Colon Carcinoma Metastatic in the Lung (tissue), 2 donors: ENCODE data around the gene MYL3.

- PRO-cap, 2 experiments = no peak in any of the 2 experiments
These were observed 61.4 kb downstream of the SNRK start for GRCh38 chr3:43347500-43348318.

DNA sequence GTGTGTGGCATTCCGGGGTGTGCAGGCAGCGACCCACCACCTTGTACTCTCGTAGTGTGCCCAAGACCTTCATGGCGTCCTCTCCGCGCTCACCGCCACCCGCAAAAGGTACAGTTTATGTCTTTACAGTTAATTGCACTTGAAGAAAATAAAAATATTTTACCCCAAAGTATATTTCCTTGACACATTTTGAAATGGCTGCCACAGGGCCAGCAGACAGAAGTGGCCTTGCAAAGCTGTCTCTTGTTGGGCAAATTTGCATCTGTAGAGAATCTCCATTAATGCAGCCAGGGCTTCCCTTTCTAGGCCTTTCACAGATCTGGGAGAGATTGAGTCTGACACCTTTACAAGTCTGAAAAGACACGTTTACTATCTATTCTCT is 136.0 kb downstream of the ANO10 start:
- PRO-cap, 2 experiments = no peak in any of the 2 experiments

GRCh38 chr3:44339438-44339990 is 948 bp downstream of the TCAIM start:
- PRO-cap, 2 experiments = no peak in any of the 2 experiments

DNA sequence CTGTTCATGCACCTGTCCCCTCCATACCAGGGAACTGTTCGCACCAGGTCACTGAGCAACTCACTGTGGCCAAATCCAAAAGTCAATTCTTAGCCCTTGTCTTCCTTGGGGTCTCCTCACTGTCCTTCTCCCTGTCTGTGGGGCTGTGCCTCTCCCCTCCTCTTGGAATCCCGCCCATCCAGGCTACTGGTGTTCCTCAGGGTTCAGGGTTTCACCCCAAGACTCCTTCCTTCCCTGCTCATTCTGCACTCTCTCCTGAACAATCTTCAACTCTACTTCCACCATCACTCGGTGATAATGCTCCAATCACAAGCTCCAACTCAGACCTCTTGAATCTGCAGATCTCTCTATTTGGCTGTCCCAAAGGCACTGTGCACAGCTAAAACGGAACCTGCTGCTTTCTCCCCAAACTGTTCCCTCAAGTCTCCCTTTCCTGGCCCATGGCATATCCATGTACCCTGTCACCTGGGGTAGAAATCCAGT is 24.2 kb downstream of the ZDHHC3 start:
- PRO-cap, 2 experiments = no peak in any of the 2 experiments

DNA sequence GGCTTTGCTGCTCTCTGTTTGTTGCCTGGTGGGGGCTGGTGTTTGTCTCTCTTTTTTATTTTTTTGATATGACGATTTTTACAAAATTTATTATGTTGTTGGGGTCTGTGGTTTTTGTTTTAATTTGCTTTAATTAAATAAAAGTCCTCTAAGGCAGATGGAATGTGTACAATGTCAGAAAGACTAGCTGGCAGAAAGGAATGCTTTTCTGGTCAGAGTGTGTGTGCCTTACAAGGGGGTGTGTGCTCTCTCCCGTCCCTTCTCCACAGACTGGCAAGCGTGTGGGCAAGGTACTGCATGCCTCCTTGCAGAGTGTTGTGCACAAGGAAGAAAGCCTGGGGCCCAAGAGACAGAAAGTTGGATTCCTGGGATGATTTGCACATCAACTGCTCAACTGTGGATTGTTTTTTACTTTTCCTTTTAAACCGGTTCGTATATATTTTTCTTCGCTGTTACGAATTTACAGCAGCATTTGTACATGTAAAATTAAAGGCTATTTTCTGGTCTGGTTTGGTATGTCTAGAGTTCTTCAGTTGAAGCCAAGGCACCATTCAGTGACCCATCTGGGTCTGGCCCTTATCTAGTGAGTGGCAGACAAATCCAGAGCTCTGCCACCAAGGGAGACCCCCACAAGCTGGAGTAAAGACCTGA is 15.0 kb upstream of the CLEC3B start:
- PRO-cap, 2 experiments = no peak in any of the 2 experiments

GRCh38 chr3:45064704-45065200 is 38.6 kb downstream of the CLEC3B start:
- PRO-cap, 2 experiments = peak in 1 of 2 experiments; most common minus-strand start chr3:45064829 (in 1)

DNA sequence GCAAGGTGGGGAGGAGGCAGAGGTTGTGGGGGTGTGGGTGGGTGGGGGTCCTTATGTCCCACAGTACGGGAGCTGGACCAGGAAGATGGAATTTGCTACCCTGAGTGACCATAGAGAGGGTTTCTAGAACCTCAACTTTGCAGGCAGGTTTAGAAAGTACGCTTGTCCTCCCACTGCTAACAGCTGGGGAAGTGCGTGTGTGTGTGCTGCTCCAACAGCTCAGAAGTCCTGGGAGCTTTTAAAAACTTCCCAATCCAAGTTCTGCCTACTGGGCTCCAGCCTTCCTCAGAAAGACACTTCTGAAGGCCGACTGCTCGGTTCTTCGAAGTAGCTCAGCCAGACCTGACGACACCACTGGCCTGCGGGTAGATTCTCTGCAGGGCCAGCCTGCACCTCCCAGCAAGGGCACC is 15.8 kb downstream of the TMEM158 start:
- PRO-cap, 2 experiments = no peak in any of the 2 experiments

DNA sequence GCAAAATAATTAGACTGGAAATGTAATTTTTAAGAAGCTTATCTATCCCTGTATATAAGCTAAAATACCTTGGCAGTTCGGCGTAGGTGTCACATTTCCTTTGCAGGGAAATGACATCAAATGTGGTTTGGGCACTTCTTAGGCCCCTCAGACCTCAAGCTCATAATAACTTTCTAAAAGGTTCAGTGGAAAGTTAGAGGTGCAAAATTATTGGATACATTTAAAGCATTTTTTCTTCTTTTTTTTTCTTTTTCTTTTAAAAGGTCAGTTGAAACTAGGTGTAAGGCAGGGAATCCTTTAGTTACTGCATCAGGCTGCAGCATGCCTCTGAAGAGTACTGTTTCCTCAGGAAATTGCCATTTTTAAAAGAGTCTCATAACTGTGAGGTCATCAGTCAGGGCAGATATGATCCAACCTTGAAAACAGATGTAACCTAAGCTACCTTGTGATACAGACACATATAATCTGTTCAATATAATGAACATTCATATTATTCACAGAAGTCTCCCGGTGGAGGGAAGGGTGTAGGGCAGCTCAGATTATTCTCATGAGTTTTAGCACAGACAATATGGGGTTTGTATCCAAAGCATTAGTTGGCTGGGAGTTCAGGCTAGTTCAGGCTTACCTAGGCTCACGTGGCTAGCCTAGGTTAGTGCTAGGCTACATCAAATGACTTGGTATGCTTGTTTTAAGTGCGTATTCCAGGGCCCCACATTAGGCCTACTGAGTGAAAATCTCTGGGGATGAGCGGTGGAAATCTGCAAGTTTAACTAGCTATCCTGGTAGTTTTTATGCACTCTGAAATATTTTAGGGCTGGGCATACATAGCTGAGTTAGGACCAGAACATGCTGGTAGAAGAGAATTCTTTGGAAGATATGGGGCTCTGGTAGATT is 5.0 kb downstream of the SACM1L start:
- PRO-cap, 2 experiments = no peak in any of the 2 experiments

- PRO-cap, 2 experiments = no peak in any of the 2 experiments
These were observed 27.7 kb upstream of the CXCR6 start for GRCh38 chr3:45915179-45916413.

DNA sequence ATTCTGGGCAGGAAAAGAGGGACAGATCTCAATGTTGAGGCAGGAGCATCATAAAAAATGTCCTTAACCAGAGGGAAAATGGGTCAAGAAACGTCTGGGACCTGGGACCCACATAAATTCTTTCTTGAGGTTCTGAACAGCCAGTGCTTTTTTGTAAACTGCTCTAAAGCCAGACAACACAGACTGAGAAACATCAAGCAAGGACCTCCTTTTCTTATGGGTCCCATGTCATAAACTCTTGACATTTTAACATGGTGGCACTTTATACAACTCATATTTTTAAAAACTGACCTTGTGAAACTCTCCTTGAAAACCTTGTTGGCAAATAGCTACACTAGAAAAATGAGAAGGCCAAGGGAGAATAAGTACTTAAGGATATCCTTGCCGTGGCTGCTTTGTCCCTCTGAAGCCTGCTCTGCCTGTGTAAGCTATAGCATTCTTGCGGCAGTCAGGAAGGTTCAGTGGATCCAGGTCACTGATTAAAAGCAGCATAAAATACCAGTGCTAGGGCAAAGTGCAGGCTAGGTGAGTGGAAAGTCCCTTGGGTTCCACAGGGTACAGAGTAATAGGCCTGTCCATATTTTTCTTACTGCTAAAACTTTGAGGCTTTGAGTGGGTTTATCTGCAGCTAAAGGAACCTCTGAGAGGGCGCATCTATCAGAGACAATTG is 10.1 kb downstream of the CXCR6 start:
- PRO-cap, 2 experiments = no peak in any of the 2 experiments

DNA sequence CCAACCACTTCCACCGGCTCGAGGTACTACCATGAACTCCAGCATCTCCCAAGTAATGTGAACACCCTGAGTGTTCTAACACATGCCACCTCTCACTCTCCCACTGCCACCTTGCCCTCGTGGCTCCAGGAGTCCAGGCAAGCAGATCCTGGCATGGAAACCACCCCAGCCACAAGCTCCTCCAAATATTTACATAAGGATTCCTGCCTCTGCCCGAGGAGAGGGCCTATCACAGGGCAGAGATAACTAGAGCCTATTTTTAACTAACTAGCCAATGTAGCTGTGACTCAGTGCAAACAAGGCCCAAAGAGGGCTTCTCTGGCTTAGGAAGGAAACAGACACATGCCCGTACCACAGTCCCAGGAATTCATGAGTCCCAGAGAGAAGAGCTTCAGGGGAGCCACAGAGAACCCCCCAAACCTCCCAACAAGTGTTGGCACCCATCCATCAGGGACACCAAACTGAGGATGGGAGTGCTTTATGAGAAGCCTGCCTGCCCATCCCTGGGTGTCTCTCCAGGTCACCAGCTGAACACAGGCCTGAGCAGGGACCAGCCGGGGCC is 9.3 kb downstream of the FYCO1 start:
- PRO-cap, 2 experiments = peak in 1 of 2 experiments; most common plus-strand start position 310 of the sequence (in 1); most common minus-strand start position 134 of the sequence (in 1)

DNA sequence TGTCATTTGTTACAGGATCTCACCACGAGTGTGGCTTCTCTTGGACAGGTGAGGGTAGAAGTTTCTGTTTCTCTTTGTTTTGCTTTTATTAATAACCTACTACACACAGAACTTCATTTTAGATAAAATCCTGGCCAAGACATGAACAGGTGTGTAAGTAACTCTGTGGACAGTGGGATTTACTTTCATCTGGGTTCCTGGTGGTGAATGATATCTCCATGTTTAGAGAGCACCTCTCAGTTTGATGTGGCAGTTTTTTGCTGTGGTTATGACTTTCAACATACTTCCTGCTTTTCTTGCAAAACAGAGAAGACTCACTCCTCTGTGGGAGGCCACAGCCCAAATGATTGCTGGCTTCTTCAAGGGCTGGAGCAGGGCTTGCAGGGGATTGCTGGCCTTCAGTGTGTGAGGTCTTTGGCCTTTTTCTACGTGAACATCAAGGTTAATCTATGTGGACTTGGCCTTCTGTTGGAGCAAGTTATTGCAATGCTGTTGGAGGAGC is 71.1 kb upstream of the XCR1 start:
- PRO-cap, 2 experiments = peak in 1 of 2 experiments; most common plus-strand start position 342 of the sequence (in 1)

DNA sequence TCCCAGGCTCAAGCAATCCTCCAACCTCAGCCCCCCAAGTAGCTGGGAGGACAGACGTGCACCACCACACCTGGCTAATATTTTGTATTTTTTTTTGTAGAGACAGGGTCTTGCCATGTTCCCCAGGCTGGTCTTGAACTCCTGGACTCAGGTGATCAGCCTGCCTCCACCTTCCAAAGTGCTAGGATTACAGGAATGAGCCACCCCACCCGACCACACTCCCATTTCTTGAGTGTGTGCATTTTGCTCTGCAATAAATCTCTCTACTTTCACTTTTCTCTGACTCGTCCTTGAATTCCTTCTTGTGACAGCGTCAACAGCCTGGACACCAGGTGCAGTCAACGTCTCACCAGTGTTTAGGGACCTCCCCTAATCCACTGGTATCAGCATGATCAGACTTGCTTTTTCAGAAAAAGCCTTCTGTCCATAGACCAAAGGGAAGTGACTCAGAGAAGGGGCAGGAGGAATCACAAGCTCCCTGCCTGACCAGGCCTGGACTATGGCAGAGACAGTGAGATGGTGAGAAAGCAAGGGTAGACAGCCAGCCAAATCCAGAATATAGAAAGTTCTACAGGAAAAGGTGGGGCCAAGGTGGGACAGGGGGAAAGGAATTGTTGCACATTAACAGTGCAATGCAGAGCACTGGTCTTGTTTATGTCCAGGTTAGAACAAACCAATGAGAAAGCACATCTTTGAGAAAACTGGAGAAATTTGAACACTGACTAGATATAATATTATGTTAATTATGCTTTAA is 15.4 kb downstream of the CCR5 start:
- PRO-cap, 2 experiments = peak in 1 of 2 experiments; most common plus-strand start position 434 of the sequence (in 1)

DNA sequence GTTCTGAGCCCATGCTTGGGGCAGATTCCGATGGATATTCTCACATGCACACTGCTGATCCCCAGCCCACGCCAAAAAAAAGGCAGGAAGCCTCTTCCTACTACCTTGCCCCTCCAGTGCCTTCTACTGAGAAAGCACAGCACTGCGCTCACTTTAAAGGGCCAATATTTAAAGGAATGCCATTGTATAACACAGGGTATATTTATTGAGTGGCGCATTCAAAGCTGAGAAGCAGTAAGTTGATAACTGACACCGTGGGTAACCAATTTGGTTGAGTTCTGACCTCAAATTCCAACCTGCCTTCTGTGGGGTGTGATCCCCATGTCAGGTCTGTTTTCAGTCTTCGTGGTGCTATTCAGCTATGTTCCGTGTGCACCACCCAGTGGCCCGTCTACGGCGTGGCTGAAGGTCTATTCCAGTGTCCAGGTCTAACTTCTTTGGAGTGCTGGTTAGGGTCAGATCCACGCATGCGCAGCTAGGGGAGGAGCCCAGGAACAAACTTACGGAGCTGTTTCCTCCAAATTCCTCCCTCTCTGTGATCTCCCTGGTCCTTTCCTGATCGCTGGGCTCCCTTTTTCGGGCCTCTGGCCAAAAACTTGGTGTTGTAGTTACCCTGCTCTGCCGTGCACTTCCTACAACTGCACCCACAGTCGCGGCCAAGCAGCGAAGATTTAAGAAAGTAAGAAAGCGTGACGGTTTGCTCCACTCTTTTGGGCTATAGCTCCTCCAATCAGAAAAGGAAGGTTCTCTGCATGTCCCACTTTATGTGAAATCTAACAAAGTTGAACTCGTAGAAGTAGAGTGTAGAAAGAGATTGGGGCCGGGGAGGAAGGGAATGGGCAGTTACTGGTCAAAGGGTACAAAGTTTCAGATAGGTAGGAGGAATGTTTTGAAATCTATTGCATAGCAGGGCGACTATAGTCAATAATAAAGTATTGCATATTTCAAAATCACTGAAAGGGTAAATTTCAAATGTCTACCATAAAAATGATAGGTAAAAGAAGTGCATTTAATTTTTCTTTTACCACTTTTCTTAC is 7.7 kb downstream of the LRRC2 start:
- PRO-cap, 2 experiments = peak in 2 of 2 experiments; most common plus-strand start position 491 of the sequence (in 1)

GRCh38 chr3:46629444-46630398 is 17.4 kb downstream of the FAM240A start:
- PRO-cap, 2 experiments = no peak in any of the 2 experiments

GRCh38 chr3:46696656-46696990 is 3.1 kb upstream of the ALS2CL start:
- PRO-cap, 2 experiments = no peak in any of the 2 experiments

GRCh38 chr3:46788795-46789446 is 71.3 kb upstream of the PRSS50 start:
- PRO-cap, 2 experiments = no peak in any of the 2 experiments

GRCh38 chr3:46863062-46863852 is at the start of gene MYL3:
Gene MYL3 (minus strand): TSS chr3:46863444.
- PRO-cap, 2 experiments = no peak in any of the 2 experiments

DNA sequence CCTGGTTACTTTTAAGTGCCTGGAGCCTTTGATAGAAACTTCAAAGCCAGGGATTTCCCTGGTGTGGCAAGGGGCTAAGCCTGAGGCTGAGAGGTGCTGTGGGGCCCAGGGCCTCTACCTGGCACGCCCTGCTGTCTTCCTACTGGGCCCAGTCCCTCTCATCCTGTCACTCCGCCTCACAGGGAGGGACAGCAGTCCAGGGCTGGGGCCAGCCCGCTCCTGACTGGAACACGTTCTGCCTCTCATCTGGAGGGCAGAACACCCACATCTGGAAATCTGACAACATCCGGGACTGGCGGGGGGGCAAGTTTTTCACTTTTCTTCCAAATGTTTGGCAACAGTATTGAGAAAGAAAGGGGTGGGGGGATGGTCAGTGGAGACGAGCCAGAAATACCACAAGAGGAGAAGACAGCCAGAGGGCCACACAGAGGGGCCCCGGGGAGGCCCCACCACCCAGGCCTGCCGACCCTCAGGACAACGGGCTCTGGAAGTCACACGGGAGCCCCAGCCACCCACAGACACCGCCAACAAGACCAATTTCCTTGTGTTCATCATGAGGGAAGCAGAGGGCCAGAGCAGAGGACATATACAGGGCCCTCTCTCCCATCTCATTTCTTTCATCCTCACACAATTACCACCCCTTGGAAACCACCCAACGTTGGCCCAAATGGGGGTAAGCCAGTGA is 1.9 kb upstream of the MYL3 start:
- PRO-cap, 2 experiments = no peak in any of the 2 experiments

GRCh38 chr3:46918519-46919073 is 41.1 kb downstream of the PTH1R start:
- PRO-cap, 2 experiments = no peak in any of the 2 experiments